ENCODE data around the genes DDX11, BICD1 and FGD4.

DNA sequence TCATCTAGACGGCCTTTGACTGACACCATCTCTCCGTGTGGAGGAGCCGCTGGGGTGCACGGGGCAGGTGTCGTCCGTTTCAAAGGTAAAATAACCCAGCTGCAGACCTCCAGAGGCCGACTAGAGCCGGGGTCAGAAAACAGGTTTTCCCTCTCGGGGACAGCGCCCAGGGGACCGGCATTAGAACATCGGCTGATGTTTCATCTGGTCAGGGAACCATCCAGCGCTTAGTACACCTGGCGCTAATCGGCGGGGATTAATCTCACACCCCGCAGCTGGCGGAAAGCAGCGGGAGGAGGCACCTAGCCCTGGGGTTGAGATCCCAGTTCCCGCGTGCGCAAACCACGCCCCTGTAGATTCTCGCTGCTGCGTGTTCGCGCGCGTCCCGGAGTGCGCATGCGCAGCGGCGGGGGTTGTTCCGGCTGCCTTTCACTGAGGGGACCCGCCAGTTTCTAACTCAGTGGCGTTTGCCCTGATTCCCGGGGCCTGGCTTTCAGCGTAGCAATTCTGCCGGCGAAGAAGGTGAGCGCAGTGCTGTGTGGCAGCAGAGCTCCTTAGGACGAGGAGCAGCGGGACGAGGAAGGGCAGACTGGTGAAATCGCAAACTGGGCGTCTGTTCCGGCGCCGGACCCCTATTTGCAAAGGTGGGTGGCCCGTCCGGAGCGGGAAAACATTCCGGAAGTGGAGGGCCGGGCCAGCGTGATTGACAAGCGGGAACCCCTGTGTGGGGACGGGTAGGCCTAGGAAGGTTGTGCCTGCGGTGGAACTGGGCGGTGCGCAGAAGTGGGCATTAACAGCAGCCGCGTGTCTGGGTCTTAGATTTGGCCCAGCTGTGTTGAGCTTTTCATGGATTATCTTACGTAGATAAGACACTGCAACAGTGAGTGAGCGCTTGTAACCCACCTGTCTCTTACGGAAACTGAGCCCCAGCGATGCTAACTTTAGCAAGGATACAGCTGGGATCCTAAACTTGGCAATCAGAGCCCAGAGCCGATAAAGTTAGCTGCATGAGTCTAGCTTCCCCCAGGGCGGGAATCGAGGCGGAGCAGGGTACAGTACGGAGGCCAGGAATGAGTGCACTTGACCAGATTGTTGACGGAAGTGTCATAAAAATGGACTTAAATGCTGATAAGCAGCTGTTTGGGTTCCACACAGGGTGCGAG, at the start of gene DDX11:
Gene DDX11 (plus strand): TSS at position 413 of the 1,163 bp plus-strand sequence.
- PRO-cap: bidirectional peak, plus-strand start at position 395 of the sequence, minus-strand start at position 342 of the sequence; bidirectional peak, plus-strand start at position 780 of the sequence, minus-strand start at position 638 of the sequence
- RAMPAGE, long total RNA, 2 experiments: start-site peak on the plus strand in 2 of 2 experiments, centred at positions 422 to 806 of the sequence, 7 to 52 reads per replicate

GRCh38 chr12:31103439-31104178, 29.9 kb downstream of the DDX11 start:
- PRO-cap: no peak
- RAMPAGE, long total RNA, 2 experiments: no peak in any of the 2 experiments

- PRO-cap: no peak
- RAMPAGE, long total RNA, 2 experiments: no peak in any of the 2 experiments
Observed at GRCh38 chr12:31325795-31325972, 266 bp downstream of the SINHCAF start.

DNA sequence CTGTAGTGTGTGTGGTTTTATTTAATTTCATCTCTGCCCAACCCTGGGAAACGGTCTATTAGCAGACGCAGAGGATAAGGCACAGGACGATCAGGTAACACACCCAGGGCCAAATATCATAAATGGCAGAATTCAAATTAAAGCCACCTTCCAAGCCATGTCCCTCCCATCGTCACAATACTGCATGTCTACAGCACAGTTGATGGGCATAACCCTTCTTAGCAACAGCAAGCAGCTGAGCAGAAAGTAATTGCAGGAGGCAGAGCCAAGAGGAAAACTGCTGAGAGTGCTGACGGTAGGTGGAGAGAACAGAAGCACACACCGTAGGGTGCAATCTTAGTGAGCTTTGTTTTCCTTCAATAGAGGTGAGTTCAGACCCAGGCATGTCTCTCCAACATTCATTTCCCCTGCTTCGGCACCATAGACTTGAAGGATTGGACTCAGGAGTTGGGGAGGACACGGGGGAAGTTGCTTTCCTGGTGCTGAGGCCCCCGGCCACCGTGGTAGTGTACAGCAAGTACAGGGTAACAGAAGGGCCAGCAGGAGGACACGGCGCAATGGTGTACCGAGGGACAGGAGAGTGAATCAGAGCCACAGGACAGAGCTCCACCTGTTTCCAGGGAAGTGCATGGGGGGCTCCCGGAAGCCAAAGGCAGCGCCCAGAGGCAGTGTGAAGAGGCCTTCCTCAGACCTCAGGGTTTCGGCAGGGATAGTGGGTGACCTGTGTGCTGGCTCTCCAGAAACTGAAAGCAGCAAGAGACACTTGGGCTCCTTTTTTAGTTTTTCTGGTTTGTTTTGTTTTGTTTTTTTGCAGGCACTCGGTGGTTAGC, 36.2 kb upstream of the SINHCAF start:
- PRO-cap: no peak
- RAMPAGE, long total RNA, 2 experiments: no peak in any of the 2 experiments

DNA sequence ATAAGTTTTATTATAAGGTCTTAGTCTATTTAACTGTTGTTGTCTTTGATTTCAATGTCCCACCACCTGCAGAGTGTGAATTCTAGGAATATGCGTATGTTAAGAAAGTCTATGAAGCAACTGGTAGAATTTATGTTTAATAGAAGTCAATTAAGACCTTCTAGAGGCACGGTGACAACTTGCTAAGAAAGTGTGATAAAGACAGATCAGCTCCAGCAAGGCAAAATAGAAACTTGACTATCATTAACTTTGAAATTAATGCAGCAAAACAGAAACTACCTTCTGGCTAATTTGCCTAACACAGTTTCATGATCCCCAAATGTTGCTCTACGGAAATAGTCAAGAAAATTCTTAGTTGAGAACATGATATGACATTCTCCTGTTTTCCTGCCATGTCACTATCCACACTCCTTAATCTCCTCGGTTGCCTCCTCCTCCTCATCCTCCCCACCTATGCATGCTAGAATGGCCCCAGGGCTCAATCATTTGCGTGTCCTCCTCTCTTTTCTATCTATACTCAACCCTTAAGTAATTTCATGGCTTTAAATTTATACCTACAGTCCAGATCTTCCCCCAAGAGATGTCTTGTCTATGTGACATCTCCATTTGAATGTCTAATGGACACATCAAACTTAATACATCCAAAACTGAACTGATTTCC, 4.2 kb downstream of the DENND5B start:
- PRO-cap: no peak
- RAMPAGE, long total RNA, 2 experiments: no peak in any of the 2 experiments

DNA sequence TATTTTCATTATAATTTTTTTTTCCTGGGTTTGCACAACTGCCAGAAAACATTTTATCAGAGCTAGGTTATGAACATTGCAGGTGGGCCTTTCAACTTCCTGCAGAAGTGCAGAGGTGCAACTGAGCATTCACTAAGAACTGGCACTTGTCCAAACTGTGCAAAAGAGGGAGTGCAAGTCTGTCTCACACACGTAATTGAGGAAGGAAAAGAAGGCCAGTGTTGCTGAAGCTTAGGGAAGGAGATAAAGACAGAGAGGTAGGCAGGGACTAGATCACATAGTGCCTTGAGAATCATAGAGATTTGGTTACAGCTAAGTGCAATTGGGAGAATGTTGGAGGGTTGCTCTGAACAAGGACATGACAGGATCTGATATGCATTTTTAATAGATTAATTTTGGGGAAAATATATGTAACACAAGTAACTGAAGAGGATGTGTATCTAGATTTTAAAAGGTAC, 14.1 kb upstream of the AMN1 start:
- PRO-cap: no peak
- RAMPAGE, long total RNA, 2 experiments: no peak in any of the 2 experiments

DNA sequence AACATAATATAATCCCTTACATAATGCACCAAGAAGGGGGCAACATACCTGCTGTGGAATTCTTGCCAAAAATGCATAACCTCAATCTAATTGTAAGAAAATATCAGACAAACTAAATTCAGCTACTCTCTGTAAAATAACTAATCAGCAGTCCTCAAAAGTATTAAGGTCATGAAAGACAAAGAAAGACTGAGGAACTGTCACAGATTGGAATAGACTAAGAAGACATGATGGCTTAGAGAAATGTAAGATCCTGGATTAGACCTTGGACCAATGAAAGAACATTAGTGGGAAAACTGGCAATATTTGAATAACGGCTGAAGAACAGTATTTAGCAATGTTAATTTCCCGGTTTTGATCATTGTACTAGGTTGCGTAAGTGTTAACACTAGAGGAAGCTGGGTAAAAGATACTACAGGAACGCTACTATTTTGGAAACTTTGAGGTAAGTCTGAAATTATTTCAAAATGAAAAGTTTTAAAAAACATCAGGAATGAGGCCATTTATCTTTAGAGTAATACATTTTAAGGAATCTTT, 68.3 kb upstream of the H3-5 start:
- PRO-cap: no peak
- RAMPAGE, long total RNA, 2 experiments: no peak in any of the 2 experiments

- PRO-cap: no peak
- RAMPAGE, long total RNA, 2 experiments: no peak in any of the 2 experiments
Observed at GRCh38 chr12:31958248-31958677, 952 bp upstream of the RESF1 start.

DNA sequence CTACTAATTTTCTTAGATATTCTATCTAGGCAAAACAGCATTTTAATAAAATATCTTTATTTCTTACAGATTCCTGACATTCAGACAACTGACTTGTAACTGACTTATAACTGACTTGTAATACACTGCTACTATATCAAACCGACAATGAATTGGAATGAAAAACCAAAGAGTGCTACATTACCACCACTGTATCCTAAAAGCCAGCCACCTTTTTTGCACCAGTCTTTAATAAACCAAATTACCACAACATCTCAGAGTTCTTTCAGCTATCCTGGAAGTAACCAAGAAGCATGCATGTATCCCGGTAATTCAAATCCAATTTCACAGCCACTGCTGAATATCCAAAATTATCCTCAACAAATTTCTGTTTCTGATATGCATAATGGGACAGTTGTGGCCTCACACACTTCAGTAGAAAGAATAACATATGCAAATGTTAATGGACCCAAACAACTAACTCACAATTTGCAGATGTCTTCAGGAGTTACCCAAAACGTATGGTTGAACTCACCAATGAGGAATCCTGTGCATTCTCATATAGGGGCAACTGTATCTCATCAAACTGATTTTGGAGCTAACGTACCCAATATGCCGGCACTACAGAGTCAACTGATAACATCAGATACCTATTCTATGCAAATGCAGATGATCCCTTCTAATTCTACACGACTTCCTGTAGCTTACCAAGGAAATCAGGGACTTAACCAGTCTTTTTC, 21.8 kb downstream of the RESF1 start:
- PRO-cap: no peak
- RAMPAGE, long total RNA, 2 experiments: no peak in any of the 2 experiments

GRCh38 chr12:31985183-31986165, 26.3 kb downstream of the RESF1 start:
- PRO-cap: no peak
- RAMPAGE, long total RNA, 2 experiments: no peak in any of the 2 experiments

- PRO-cap: bidirectional peak, plus-strand start at chr12:32106875, minus-strand start at chr12:32106652
- RAMPAGE, long total RNA, 2 experiments: start-site peak on the plus strand in 1 of 2 experiments, at chr12:32106768-32106847 at its widest, 21 reads per replicate
Observed at GRCh38 chr12:32106382-32107262, at the start of gene BICD1. BICD1 (plus strand) TSS chr12:32106847.

GRCh38 chr12:32107263-32107669, 619 bp downstream of the BICD1 start:
- PRO-cap: no peak
- RAMPAGE, long total RNA, 2 experiments: no peak in any of the 2 experiments

DNA sequence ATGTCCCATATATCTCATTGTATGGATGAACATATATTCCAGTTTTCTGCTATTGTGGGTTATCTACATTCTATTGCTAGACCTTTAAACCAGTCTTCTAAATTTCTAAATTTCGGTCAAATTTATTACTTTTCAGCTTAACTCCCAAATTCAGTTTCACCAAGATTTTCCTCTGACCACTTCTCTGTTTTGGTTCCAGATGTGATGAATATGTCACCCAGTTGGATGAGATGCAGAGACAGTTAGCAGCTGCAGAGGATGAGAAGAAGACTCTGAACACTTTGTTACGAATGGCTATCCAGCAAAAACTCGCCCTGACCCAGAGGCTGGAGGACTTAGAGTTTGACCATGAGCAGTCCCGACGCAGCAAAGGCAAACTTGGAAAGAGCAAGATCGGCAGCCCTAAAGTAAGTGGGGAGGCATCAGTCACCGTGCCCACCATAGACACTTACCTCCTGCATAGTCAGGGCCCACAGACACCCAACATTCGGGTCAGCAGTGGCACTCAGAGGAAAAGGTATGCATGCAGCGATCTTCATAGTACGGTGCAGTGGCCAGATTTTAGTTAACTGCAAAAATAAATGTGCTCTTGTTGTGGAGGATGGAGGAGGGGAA, 62.0 kb upstream of the FGD4 start:
- PRO-cap: no peak
- RAMPAGE, long total RNA, 2 experiments: no peak in any of the 2 experiments

DNA sequence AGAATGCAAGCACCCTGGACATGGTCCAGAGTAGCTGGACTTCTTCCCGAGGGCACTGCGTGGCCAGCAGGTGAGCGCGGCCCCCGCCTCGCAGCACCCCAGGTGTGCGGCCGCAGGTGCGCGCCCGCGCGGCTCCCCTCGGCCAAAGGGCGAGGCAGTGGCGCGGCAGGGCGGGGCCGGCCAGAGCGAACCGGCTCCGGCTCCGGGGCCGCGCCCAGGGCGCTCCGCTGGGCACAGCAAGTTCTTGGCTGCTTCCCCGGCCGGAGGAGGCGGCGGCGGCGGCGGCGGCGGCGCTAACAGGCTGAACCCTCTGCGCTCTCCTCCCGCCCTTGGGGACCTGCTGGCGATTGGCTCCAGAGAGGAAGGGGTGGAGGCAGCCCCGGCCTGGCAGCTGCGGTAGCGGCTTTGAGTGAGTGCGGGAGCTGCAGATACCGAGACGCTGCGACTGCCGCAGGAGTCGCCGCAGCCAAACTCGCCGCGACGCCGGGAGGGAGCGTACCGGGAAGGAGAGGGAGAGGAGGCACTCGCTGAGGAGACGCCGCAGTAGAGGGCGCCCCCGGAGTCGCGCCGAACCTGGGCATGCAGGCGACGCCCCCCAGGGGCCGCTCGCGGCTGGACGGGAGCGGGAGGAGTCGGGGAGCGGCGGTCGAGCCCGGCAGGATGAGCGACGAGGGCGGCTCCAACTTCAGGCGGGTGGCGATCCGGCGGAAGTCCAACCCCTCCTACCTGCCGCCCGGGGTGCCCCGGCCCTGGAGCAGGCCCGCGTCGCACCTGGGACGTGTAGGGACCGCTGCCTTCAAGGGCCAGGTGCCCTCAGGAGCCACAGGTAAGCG, at the start of gene FGD4:
Gene FGD4 (plus strand): TSS at position 425 of the 833 bp plus-strand sequence.
- PRO-cap: bidirectional peak, plus-strand start at position 390 of the sequence, minus-strand start at position 159 of the sequence; unidirectional peak, plus-strand start at position 628 of the sequence; unidirectional peak, plus-strand start at position 658 of the sequence
- RAMPAGE, long total RNA, 2 experiments: start-site peak on the plus strand in 2 of 2 experiments, centred at positions 411 to 723 of the sequence, 20 to 55 reads per replicate

DNA sequence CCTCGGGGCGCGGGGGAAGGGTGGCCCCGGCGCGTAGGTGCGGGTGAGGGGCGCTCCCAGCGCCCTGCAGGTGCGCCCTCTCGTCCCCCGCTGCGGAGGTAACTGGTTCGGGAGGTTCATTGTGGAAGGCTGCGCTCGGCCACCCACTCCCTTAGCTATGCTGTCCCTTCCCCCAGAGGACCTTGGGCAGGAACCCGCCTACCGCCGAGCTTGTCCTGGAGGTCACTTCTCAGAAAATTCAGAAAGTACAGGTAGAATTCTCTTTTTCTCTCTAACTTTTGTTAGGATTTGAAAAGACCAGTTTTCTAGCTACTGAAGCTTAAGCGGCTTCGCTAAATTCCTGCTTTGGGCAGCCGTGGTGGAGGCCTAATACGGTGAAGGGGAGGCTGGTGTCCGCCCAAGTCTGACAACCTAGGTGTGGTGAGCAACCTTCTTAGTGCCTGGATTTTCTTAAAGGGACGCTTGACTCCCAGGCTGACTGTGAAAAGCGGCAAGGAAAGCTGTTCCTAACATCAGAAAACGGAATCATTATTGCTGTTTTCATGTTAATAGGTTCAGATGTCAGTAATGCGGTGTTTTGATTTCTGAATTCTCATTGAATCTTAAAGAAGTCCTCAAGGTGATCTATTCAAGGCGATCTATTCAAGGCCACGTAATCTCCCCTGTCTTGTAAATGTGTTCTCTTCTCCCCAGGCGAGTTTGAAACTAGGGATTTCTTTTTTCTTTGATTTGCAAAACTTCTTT, 781 bp downstream of the FGD4 start:
- PRO-cap: no peak
- RAMPAGE, long total RNA, 2 experiments: no peak in any of the 2 experiments

- PRO-cap: no peak
- RAMPAGE, long total RNA, 2 experiments: no peak in any of the 2 experiments
Observed at GRCh38 chr12:32411556-32412178, 12.3 kb downstream of the FGD4 start.

GRCh38 chr12:32549603-32550148, 129.4 kb upstream of the DNM1L start:
- PRO-cap: unidirectional peak, minus-strand start at chr12:32549772
- RAMPAGE, long total RNA, 2 experiments: no peak in any of the 2 experiments

DNA sequence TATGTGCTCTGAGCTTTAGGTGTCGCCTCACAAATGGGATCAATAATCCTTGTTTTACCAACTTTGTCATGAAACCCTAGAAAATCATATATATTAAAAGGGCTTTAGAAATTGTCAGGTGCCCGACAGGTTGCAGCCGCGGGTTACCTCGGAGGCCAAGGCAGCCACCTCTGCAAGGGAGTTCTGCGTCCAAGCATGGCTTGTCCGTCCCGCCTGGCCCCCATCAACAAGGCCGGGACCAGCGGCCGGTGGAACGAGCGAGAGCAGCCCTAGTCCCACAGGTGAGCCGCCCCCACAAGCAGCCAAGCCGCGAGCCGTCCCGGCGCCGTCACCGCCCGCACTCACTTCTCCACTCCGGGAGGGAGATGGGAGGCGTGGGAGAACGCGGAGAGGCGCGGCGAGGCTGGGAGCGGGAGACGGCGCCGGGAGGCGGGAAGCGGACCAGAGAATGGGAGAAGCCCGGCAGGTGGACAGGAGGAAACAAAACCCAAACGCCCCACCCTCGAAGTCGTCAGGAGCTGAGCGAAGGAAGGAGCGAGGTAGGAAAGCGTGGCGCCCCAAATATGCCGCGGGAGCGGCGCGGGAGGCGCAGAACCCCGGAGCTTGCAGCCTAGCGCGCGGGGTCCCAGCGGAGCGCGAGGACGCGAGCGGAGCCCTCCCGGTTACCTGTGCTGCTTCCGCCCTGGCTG, 769 bp downstream of the SYT10 start:
- PRO-cap: no peak
- RAMPAGE, long total RNA, 2 experiments: no peak in any of the 2 experiments

GRCh38 chr12:34031451-34032411, 9.4 kb downstream of the ALG10 start:
- PRO-cap: no peak
- RAMPAGE, long total RNA, 2 experiments: no peak in any of the 2 experiments

GRCh38 chr12:34600928-34601127, 578.5 kb downstream of the ALG10 start:
- PRO-cap: no peak
- RAMPAGE, long total RNA, 2 experiments: no peak in any of the 2 experiments